HGPS cell (cell line): ENCODE measurements around the gene MRLN.

DNA sequence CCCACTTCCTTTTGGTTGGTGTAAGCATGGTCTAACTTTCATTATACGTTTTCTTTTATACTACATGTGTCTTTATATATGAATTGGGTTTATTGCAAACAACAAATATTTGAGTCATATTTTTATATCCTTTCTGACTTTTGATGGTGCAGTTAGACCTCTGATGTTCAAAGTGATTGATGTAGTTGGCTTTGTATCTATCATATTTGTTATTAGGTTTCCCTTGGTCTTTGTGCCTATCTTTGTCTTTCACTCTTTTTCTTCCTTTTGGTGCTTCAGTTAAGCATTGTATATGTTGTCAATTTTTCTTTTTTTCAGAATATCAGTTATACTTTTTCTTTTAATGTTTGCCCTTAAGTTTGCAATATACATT, 705.8 kb upstream of the ZWINT start:
- RRBS = no CpG with 5 or more reads among the region's 1 CpG

- RRBS = no CpG with 5 or more reads among the region's 4 CpGs
These were observed 303.4 kb downstream of the IPMK start for GRCh38 chr10:57964161-57964921.

GRCh38 chr10:59001856-59002476, 174.5 kb upstream of the PHYHIPL start:
- RRBS = no CpG with 5 or more reads among the region's 3 CpGs

- RRBS = no CpG with 5 or more reads among the region's 1 CpG
These were observed 139.7 kb upstream of the PHYHIPL start for GRCh38 chr10:59036736-59037085.

GRCh38 chr10:59175570-59175982, 867 bp upstream of the PHYHIPL start:
- RRBS = no CpG with 5 or more reads among the region's 11 CpGs

- RRBS = no CpG with 5 or more reads among the region's 8 CpGs
These were observed 352 bp downstream of the FAM13C start for GRCh38 chr10:59362051-59362343.

GRCh38 chr10:59708702-59709194, 902 bp downstream of the SLC16A9 start:
- RRBS = 8% methylated on average over 20 of the region's 30 CpGs

DNA sequence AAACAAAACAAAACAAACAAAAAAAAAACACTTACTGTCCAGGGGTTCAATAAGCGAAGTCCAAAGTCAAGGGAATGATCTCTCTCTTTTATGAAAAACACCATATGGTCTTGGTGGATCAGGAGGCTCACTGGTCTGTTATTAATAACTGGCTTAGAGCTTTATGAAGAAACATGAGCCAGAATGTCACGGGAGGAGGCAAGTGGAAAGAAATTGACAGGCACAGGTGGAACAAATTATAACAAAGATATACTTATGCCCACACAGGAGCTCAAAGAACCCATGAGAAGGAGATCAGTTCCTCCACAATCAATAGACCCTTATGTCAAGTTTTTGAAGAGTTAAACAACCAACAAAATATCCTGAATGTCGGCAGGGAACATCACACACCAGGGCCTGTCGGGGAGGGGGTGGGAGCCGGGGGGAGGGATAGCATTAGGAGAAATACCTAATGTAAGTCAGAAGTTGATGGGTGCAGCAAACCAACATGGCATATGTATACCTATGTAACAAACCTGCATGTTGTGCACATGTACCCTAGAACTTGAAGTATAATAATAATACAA, at the start of gene MRLN:
Gene MRLN (minus strand): TSS at position 137 of the 566 bp plus-strand sequence.
- RRBS = no CpG with 5 or more reads among the region's 5 CpGs

DNA sequence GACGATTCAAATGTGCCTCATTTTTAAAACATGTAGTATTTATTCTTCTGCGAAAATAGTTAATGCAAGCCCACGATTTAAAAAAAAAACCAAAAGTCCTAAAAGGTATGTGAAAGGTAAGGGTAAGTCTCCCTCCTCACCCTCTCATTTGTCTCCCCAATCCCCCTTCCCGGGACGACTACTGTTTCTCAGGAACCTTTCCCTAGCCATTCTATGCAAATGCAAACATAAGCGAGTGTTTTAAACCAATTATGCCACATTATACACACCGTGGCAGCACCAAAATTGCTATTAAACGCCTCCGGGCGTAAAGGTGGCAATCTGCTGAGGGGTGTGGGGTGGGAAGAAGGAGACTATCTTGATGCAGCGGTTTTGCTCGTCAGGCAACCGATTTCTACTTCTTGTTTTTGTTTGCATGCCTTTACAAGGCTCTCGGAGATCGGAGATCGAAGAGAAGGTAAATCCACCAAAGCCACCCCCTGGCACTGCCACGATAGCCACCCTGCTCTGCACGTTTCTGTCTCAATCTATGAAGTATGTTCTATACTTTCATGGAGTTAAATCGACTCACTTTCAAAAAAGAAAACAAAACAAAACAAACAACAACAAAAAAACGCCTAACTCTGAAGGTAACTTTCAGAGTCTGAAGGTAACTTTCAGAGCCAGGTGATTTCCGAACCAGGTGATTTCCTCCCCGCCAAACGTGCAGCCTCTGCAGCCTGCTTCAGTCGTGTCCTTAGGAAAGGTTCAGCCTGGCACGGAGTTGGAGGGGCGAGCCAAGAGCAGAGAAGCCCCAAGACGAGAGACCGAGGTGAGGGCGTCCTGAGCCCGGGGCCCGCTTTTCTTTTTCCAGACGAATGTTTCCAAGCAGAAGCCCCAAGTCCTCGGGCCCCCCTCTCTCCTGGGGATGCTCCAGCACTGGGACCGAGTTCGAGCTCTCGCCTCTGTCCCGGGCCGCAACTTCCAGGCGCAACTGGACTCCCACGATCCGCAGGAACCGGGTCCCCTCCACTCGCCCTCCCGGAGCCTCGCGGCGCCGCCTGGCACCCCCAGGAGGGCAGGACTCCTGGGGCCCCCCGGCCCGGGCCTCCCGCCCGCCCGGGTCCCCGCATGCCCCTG, 45.8 kb upstream of the CDK1 start:
- RRBS = 20% methylated on average over 18 of the region's 54 CpGs

DNA sequence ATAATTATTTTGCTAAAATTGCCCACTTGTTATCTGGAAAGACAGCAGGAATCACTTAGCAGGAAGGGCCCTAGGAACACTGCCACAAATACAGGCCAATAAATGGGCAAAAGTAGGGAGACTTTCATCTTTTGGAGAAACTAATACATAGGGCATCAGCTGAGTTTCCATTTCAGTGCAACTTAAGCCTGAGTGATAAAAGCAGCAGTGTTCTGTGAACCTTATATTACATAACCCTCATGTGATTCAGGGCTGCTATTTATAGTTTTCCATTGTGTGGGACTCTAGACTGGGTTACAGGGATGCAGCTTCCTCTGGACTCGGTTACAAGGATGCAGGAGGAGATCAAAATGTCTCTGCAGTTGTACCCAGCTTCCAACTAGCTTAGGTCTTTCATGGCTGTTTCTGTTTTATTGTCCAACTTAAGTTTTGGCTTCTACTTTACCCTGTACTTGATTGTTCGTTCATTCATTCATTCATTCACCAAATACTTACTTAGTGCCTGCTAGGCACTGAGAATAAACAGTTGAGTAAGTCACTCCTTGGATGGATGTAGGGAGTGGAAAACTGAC, 32.6 kb downstream of the CDK1 start:
- RRBS = no CpG with 5 or more reads among the region's 2 CpGs

- RRBS = 3% methylated on average over 51 of the region's 90 CpGs
These were observed 57.1 kb upstream of the RHOBTB1 start for GRCh38 chr10:61000673-61001942.

DNA sequence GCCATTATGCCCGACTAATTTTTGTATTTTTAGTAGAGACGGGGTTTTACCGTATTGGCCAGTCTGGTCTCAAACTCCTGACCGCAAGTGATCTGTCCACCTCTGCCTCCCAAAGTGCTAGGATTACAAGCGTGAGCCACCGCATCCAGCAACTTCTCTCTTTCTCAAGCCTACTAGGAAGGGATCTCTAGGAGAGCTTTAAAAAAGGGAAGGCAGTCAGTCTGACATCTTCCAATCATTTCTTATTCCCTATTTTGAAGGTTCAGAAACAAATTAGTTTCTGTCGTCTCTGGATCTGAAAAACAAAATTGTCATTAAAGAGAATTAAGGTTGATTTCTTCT, 2.5 kb upstream of the TMEM26 start:
- RRBS = no CpG with 5 or more reads among the region's 7 CpGs

GRCh38 chr10:61942862-61943611, 41.5 kb downstream of the ARID5B start:
- RRBS = no CpG with 5 or more reads among the region's 3 CpGs

- RRBS = no CpG with 5 or more reads among the region's 5 CpGs
These were observed 77.3 kb downstream of the ARID5B start for GRCh38 chr10:61978843-61979192.

- RRBS = no CpG with 5 or more reads among the region's 6 CpGs
These were observed 120.7 kb downstream of the ARID5B start for GRCh38 chr10:62021974-62022896.

- RRBS = no CpG with 5 or more reads among the region's 4 CpGs
These were observed 143.0 kb downstream of the ARID5B start for GRCh38 chr10:62044593-62044856.

GRCh38 chr10:62057203-62057849, 155.8 kb downstream of the ARID5B start:
- RRBS = no CpG with 5 or more reads among the region's 7 CpGs

DNA sequence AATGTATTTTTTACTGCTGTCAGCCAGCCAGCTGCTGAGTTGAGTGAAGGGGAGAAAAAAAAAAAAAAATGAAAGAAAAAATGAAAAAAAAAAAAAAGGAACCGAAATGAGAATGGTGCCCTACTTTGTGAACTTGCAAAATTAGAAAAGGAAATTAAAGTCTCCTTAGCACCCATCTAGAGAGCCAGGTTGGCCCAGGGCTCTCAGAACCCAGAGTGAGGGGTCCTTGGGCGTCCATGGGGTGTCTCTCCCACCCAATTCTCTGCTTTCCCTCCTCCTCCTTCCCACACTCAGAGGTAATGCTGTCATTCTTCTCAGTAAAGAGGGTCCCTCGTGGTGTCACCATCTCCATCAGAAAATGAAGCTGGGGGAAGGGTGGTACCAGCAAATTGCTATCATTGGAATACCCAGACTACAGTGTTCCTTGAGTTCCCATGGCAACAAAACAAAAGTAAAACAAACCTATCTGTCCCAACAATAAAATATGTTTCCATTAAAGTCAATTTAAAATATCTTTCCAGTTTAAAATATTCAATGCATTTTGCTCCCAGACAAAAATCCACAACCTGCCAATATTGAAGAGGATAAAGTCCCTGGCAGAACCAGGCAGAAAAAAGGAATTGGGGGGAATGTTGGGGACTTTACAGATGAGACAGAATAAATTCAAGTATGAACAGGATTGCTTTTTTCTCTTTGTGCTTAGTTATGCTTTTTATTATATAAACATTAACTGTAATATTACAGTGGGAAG, 181.9 kb downstream of the ARID5B start:
- RRBS = no CpG with 5 or more reads among the region's 3 CpGs

DNA sequence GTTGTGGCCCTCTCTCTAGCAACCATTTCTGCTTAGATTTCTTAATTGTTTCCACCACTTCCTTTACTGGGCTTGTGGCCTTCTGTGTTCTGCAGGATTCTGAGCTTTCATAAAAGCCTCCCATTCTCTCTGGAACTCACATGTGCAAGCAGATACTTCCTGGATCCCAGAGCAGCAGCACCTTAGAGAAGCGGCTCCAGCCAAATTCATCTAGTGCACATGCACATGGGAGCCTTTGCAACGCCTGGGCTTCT, 118.5 kb downstream of the ZNF365 start:
- RRBS = no CpG with 5 or more reads among the region's 2 CpGs

- RRBS = no CpG with 5 or more reads among the region's 4 CpGs
These were observed 129.0 kb downstream of the ZNF365 start for GRCh38 chr10:62503090-62503557.